Omental fat pad (tissue), 4 donors: ENCODE data around the gene ID1.

DNA sequence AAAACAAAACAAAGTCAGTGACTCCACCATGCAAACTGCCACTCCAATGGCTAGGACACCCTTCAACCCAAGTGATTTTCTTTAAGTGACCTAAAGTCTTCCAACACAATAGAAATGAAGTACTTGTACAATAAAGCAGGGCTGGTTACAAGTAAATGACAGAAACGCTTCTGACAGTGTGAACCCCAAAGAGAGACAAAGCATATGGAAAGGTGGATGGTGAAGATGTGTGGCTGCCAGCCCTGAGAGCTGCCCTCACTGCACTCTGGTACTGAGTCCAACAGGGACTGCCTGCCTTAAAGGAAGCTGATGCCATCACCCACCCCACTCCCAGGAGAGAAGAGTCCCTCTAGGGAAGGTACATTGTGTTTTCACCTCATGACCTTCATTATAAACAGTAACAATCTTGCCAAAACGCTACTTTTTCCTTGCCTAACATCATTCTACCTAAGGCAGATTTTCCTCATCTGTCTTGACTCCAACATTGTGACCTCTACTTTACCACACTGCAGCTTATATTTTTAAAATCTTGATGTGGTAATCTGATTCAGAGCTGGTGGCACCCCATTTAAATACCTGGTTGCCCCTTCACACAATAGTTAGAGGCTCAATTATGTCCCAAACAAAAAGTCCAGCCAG, 4.6 kb downstream of the APMAP start:
- PRO-cap: no peak
- RAMPAGE, long total RNA, 4 experiments: no peak in any of the 4 experiments

DNA sequence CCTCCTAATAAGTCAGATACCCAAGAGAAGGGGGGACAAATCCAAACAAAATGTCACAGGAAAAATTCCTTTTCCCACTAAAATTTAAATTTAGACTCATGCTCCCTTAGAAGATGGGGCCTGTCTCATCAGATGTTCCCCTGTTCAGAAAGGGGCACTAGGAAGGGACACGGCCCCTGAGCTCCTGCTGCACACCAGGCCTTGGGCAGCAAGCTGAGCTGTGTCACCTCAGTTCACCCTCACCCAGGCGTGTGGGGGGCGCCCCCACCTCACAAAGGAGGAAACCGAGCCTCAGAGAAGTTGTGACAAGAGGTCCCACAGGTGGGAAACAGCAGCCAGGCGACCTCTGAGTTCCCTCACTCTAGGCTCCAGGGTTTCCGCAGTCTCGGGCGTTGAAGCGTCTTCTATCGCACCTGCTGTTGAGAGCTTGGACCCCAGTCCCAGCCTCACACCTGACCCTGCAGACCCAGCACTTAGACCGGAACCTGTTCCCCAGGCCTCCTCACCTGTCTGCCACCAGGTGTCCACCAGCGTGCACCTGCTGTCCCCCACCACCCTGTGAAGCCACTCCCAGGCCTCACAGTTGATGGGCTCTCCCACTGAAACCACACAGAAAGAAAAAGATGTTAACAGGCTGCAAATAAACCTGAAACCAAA, 22.2 kb upstream of the APMAP start:
- PRO-cap: no peak
- RAMPAGE, long total RNA, 4 experiments: no peak in any of the 4 experiments

- PRO-cap: no peak
- RAMPAGE, long total RNA, 4 experiments: no peak in any of the 4 experiments
Measured at GRCh38 chr20:25015884-25016204, 23.3 kb upstream of the APMAP start.

- PRO-cap: no peak
- RAMPAGE, long total RNA, 4 experiments: no peak in any of the 4 experiments
Measured at GRCh38 chr20:25195066-25195496, 431 bp upstream of the ENTPD6 start.

DNA sequence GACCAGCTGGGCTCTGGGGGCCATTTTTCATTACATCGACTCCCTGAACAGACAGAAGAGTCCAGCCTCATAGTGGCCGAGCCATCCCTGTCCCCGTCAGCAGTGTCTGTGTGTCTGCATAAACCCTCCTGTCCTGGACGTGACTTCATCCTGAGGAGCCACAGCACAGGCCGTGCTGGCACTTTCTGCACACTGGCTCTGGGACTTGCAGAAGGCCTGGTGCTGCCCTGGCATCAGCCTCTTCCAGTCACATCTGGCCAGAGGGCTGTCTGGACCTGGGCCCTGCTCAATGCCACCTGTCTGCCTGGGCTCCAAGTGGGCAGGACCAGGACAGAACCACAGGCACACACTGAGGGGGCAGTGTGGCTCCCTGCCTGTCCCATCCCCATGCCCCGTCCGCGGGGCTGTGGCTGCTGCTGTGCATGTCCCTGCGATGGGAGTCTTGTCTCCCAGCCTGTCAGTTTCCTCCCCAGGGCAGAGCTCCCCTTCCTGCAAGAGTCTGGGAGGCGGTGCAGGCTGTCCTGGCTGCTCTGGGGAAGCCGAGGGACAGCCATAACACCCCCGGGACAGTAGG, 22.3 kb upstream of the PYGB start:
- PRO-cap: no peak
- RAMPAGE, long total RNA, 4 experiments: no peak in any of the 4 experiments

DNA sequence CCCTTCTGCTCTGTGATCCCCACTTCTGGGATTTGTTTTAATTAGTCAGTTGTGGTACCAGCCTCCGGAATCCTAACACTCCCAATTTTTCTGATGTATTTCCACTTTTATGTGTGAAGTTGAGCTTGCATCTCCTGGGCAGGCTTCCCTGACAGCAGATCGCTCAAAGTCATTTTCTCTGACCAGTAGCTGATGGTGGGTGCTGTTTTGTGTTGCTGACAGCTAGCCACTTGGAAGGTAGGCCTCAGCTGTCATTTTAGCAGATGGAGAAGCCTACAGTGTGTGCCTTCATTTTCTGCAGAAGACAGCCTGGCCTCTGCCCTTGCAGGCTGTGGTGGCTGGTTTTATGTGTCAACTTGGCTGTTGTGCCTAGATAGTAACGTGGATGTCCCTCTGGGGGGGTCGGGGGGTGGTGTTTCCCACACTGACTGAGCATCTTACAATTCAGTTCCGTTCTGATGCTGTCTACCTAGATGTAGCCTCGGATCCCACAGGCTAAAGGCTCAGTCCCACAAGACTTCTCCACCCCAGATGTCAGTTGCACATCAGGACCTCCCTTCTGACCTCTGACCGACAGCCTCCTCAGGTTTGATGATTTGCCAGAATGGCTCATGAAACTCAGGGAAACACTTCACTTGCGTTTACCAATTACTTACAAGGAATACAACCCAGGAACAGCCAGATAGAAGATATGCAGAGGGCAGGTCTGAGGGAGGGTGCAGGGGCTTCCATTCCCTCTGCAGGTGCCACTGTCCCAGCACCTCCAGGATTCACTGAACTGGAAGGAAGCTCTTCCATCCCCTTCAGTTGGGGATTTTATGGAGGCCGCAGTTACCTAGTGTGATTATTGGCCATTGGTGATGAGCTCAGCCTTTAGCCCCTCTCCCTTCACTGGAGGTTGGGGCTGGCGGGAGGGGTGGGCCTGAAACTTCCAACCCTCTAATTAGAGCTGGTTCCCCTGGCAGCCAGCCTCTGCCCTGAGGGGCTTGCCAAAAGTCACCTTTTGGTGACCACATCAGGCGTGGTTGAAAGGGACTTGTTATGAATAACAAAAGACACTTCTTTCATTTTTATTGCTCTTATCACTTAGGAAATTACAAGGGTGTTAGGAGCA, 4.4 kb downstream of the PYGB start:
- PRO-cap: no peak
- RAMPAGE, long total RNA, 4 experiments: no peak in any of the 4 experiments

GRCh38 chr20:25295247-25296176, 47.6 kb downstream of the PYGB start:
- PRO-cap: no peak
- RAMPAGE, long total RNA, 4 experiments: no peak in any of the 4 experiments

DNA sequence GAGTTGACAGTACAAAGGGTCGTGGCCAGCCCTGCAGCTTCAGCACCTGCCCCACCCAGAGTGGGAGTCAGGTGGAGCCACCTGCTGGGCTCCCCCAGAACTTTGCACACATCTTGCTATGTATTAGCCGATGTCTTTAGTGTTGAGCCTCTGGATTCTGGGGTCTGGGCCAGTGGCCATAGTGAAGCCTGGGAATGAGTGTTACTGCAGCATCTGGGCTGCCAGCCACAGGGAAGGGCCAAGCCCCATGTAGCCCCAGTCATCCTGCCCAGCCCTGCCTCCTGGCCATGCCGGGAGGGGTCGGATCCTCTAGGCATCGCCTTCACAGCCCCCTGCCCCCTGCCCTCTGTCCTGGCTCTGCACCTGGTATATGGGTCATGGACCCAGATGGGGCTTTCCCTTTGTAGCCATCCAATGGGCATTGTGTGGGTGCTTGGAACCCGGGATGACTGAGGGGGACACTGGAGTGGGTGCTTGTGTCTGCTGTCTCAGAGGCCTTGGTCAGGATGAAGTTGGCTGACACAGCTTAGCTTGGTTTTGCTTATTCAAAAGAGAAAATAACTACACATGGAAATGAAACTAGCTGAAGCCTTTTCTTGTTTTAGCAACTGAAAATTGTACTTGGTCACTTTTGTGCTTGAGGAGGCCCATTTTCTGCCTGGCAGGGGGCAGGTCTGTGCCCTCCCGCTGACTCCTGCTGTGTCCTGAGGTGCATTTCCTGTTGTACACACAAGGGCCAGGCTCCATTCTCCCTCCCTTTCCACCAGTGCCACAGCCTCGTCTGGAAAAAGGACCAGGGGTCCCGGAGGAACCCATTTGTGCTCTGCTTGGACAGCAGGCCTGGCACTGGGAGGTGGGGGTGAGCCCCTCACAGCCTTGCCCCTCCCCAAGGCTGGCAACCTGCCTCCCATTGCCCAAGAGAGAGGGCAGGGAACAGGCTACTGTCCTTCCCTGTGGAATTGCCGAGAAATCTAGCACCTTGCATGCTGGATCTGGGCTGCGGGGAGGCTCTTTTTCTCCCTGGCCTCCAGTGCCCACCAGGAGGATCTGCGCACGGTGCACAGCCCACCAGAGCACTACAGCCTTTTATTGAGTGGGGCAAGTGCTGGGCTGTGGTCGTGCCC, 49.2 kb downstream of the PYGB start:
- PRO-cap: no peak
- RAMPAGE, long total RNA, 4 experiments: no peak in any of the 4 experiments

DNA sequence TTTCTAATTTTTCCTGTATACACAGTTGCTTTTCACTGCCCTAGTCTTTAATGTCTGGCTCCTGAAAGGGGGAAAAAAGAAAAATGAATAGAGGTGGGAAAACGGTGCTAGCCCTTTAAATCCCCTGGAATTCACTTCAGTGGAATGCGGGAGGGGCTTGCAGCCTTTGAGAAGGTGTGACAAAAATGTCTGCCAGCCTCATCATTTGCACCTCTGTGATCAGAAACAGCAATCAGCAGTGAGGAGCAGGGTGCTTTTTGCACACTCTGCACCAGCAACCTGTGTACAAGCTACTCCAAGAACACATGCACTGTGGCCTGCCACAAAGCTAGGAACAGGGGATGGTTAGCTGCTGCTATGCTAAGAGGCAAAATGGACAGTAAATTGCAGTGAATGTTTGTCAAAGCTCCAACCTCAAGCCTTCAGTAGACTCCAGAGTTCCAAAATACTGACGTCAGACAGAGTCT, 29.6 kb downstream of the GINS1 start:
- PRO-cap: no peak
- RAMPAGE, long total RNA, 4 experiments: no peak in any of the 4 experiments

GRCh38 chr20:25853281-25854596, 157.1 kb upstream of the ZNF337 start:
- PRO-cap: no peak
- RAMPAGE, long total RNA, 4 experiments: start-site peak on the minus strand in 2 of 4 experiments, at chr20:25853998-25854063 at its widest, 15 to 18 reads per replicate

- PRO-cap: no peak
- RAMPAGE, long total RNA, 4 experiments: no peak in any of the 4 experiments
Measured at GRCh38 chr20:25859537-25860229, 163.0 kb upstream of the ZNF337 start.

- PRO-cap: no peak
- RAMPAGE, long total RNA, 4 experiments: no peak in any of the 4 experiments
Measured at GRCh38 chr20:29489132-29489459, 1768.4 kb upstream of the DEFB115 start.

DNA sequence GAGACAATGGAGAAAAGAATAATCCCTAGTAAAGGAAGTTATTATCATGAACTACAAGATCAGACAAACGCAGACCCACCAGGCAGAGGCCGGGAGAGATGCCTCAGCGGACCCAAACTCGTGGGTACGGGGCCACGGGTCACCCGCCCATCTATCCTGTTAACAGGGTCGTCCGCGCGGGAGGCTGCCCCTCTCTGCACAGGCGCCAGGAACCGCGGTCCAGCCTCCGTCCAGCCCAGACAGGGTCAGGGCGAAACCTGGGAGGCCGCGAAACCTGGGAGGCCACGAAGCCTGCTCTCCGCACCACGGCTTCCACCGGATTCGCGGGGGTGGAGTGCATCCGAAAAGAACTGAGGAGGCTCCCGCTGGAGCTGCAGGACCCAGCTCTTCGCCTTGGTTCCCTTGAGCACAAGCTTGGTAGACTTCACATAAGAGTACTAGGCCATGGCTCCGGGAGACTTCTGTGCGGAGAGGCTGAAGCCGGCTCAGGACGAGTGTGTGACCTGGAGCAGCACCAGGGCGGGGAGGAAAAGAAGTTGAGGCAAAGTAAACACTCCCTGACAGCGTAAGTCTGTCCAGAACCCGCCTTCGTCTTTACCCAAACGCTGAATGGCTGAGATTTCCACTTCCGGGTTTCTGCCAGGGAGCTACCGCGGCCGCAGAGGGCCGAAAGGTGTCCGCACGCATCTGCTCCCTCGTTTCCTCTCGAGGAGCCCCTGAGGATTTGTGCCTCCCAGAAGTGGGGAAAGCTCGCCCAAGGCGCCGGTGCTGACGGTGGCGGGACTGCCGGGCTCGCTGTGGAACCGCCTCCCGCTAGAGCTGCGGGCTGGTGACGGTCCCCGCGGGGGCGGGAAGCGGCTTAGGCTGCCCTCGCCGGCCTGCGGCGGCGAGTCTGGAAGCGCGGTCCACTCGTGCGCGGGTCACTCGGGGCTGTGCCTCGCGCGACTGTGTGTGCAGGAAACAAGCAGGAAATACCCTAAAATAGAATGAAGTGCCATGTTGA, 1760.4 kb upstream of the DEFB115 start:
- PRO-cap: no peak
- RAMPAGE, long total RNA, 4 experiments: start-site peak on the minus strand in 1 of 4 experiments, centred at position 510 of the sequence, 33 reads per replicate

DNA sequence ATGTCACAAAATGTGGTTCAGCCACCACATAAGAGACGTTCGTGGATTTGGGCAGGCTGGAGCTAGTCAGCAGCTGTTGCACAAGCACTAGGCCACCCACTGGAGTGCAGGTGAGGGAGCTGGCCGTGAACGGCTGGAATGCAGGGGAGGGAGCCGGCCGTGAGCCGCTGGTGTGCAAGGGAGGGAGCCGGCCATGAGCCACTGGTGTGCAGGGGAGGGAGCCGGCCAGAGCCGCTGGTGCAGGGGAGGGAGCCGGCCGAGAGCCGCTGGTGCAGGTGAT, 1470.1 kb upstream of the DEFB115 start:
- PRO-cap: no peak
- RAMPAGE, long total RNA, 4 experiments: no peak in any of the 4 experiments

DNA sequence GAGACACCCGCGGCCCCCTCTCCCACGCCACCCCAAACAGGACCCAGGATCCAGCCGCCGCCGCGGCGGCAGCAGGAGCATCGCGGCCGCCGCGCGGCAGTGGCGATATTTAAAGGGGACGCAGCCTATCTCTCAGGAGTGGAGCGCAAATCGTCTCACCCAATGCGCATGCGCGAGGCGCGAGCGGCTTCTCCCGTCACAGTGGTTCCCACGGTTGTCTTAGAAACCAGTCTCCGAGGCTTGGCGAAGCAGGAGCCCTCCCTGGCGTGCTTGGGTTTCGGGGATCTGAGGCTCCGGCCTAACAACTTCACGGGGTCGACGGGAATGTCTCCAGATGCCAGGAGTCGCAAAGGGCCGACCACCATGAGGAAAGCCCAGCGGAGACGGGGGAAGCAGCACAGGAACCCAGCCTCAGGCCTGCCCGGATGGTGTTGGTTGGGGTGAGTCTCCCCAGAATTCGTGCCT, 973.4 kb upstream of the DEFB115 start:
- PRO-cap: no peak
- RAMPAGE, long total RNA, 4 experiments: no peak in any of the 4 experiments

- PRO-cap: no peak
- RAMPAGE, long total RNA, 4 experiments: no peak in any of the 4 experiments
Measured at GRCh38 chr20:31475942-31476339, 853 bp downstream of the REM1 start.

DNA sequence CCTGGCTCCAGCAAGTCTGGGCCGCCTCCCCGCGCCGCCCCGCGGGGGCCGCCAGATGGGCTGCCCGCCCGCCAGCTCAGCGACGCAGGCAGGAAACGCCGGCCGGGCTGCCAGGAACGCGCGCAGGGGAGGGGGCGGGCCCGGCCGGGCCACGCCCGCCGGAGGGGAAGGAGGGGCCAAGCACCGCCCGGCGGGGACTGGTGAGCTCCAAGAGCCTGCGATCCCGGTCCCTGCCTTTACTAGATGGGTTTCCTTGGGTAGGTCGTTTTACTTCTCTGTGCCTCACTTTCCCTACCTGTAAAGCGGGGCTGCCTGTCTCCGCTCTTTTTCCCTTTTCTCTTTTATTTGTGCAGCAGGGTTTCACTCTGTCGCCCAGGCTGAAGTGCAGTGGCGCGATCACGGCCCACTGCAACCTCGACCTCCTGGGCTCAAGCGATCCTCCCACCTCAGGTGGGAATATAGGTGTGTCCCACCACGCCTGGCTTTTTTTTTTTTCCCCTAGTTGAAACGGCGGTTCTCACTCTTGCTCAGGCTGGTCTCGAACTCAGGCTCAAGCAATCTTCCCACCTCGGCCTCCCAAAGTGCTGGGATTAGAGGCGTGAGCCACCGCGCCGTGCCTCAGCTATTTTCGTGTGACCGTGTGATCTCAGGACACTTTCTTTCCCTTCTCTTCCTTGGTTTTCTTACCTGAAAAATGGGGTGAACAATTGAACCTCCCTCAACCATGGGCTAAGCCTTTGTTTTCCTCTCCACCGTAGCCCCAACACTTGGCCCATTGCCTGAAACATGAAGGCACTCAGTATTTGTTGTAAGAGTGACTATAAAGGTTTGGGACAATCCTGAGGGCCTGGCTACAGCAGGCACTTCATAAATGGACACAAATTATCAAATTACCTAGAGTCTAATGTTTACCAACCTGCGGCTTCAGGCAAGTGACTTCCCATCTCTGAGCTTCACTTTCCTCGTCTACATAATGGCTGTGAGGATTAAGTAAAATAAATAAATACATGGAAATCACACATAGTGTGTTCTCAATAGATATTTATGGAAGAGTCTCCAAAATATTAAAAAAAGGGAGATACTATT, 26.3 kb downstream of the MCTS2 start:
- PRO-cap: no peak
- RAMPAGE, long total RNA, 4 experiments: no peak in any of the 4 experiments

DNA sequence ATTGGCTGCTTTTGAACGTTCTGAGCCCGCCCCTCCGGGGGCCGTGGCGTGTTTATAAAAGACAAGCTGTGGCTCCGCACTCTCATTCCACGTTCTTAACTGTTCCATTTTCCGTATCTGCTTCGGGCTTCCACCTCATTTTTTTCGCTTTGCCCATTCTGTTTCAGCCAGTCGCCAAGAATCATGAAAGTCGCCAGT, at the start of gene ID1:
Gene ID1 (plus strand): TSS at position 85 of the 198 bp plus-strand sequence.
- PRO-cap: bidirectional peak, plus-strand start at position 85 of the sequence, minus-strand start outside the sequence
- RAMPAGE, long total RNA, 4 experiments: no peak in any of the 4 experiments

- PRO-cap: no peak
- RAMPAGE, long total RNA, 4 experiments: no peak in any of the 4 experiments
Measured at GRCh38 chr20:31665031-31665553, 27.4 kb downstream of the COX4I2 start.

DNA sequence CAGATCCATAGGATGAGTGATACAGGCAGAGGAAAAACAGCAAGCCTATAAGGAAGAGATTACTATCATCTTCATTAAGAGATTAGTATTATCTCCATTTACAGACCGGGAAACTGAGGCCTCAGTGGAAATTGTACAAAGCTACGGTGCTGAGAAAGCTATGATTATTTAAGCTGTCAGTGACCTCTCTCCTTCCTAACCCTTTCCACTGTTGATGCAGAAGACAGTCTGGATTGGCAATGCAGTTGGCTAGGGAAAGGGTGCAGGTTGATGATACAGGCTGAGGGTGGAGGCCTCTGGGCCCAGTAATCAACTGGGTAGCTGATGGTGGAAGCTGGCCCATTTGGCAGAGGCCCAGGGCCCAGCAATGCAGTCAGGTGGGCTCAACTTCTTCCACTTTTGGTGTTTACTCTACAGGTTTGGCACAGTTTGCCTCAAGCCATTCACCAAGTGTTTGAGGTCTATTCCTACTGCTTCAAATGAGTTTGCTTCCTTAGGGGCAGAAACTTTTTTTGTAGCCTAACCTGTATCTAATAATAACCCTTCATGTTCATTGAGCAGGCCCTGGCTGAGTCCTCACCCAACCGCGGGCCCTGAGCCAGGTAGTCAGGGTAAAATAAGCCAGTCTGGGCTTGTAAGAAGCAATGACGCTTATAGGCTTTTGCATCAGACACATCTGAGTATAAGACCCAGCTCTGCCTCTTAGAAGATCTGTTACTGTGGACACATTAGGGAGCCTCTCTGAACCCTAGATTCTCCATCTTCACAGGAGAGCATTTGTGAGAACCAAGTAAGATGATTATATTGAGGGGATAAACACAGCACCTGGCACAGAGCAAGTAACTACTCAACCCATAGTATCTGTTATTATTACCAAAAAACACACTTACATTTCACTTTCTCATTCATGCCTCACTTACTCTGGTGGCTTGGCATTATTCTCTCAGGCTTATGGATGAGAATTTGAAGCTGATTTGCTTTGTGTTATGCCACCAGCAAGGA, 12.0 kb downstream of the BCL2L1 start:
- PRO-cap: no peak
- RAMPAGE, long total RNA, 4 experiments: no peak in any of the 4 experiments